H7 (cell line): ENCODE measurements around a stretch of chr7.

DNA sequence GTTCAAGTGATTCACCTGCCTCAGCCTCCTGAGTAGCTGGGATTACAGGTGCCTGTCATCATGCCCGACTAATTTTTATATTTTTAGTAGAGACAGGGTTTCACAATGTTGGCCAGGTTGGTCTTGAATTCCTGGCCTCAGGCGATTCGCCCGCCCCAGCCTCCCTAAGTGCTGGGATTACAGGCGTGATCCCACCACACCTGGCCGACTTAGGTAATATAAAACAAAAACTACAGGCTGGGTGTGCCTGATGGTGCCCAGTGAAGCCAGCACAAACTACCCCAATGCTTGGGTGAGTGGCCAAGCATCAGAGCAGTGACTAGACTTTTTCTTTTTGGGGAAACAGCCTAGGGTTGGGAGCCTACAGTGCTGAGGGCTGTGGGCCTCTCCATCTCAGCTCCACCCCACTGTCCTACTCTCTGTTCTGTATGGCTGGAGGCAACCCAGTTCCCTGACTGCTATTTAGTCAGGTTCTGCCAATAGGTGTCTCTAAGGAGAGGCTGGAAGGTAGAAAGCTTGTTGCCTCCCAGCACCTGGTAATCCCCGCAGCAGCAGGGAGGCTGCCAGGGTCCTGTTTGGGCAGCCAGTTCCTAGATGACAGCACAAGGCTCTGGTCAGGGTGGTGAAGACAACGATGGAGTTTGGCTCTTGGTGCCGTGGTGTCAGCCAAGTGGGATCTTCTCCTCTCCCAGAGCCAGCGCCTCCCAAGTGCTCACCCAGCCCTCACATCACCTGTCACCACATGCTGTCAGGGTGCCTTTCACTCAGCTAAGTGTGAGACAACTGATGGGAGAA is 10.4 kb upstream of the NACAD start:
- RAMPAGE, long total RNA = no peak

DNA sequence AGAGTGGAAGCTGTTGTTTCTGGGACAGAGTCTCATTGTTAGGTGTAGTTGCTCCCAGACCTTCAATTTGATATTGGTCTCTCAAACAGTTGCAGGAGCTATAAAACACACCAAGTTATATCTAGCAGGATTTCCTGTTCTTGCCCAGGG is 53.3 kb downstream of the RAMP3 start:
- RAMPAGE, long total RNA = no peak

DNA sequence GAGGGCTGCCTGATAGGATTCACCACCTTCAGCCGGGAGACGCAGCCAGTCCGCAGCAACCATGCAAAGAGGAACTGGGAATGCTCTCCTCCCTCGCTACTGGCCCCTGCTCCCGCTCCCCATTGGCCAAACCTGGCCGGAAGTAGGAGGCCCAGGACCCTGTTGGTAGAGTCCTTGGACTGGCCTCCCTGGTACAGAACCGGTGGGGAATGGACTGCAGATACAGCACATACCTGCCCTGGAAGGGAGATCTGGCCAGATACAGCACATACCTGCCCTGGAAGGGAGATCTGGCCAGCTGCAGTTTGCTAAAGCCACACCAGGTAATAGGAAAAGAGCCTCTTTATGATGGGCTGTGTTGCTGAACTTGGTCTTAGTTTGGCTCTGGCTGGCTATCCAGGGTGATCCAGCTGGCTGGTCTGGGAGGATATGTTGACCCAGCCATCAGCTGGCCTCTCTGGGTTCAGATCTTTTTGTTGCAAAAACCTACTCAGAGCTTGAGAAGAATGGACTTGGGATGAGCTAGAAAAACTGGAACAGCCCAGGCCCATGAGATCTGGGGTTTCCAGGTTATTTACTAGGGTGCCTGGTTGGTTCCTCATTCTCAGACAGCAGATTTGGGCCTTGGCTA is 116.4 kb downstream of the ADCY1 start:
- RAMPAGE, long total RNA = no peak

- RAMPAGE, long total RNA = no peak
These were observed 128.4 kb downstream of the CCDC201 start for GRCh38 chr7:45744348-45744988.

DNA sequence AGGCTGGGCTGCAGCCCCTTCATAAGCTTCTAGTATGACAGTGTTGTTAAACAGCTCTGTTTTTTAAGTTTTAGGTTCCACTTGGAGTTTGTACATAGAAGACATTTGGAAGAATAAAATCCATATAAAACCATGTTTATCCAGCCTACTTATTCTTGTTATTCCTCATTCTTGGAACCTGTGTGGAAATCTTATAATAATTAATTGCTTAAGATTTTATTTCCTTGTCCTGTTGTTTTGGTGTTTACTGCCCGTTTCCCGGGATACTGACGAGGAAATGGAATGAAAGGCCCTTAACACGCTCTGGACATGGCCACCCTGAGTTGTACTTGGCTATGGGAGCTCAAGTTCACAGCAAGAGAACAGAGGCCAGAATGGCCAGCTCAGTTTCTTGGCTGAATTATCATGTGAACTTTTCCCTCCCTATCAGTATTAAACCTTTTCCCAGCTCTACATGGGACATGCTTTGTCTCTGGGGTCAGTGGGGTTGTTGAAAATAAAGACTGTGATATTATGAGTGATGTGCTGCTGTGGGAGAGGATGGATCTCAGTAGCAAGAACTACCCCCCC is 86.9 kb upstream of the IGFBP3 start:
- RAMPAGE, long total RNA = no peak

GRCh38 chr7:46206270-46207138 is 285.4 kb upstream of the IGFBP3 start:
- RAMPAGE, long total RNA = no peak

DNA sequence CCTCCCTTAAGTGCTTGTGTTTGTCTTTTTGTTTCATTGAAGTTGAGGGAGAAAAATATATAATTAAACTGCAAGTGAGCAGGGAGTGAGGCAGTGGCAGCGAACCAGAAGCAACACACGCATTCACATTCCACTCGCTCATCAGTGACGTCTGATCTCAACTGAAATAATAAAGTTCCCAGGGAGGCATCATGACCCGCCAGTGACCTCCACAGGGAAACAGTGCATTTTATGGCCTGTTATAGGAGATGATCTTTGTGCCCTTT is 613.5 kb upstream of the IGFBP3 start:
- RAMPAGE, long total RNA = no peak

DNA sequence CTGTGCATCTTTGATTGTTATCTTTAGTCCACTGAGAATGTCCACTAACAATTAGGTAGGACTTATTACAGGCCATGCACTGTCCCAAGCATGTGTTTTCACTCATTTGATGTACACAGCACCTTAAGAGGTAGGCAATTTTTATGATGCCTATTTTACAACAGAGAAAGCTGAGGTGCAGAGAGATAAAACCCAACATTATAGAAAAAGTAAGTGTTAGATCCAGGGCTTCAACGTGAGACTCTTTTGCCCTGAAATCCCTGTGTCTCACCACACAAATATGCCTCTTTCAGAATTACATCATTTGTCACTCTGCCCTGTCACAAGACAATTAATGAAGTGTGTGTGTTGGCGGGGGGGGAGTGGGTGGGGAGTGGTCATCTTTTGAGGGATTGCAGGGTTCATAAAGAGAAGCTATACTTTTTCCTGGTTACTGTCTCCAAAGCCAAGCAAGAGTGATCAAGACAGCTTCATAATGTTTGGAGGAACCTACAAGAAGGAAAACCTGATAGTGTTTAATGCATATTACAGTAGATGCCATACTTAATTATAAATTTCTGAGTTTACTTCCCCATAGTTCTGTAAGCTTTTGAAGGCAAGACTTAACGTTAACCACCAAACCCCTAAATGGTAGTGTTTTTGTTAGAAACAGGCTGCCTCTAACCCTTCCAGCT is 637.7 kb upstream of the IGFBP3 start:
- RAMPAGE, long total RNA = no peak

- RAMPAGE, long total RNA = no peak
These were observed 648.1 kb upstream of the IGFBP3 start for GRCh38 chr7:46568955-46569743.

DNA sequence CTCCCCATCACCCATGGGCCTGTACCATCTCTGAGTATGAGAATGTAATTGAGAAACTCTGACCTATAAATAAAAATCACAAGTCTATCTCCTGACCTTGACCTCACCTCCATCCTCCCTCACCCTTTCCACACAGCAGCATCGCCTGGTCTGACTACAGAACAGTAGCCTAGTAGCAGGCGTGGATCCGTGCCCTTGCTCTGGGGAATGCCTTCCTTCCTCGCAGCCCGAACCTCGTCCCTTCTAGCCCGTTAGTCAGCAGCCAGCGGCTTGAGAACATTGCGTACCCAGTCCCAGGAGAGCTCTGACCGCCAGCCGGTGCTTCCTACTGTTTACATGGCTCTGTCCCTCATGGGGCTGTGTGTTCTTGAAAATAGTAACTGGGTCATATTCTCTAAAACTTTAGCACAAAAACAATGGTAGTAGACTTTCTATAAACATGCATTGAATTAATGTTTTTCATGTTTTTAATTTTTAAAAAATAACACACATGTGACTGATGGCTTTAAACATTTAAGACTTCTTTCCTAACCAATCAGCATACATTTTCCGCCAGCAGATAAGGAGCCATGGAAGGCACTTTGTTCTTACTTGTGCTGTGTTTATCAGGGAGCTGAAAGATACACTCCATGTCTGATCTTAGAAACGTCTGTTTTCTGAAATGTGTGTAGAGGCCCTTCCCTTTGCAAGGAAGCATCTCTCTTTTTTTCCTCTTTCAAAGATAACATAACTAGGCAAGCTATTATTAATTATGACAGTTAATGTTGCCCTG is 682.8 kb upstream of the IGFBP3 start:
- RAMPAGE, long total RNA = no peak

- RAMPAGE, long total RNA = no peak
These were observed 759.1 kb upstream of the IGFBP3 start for GRCh38 chr7:46680187-46680538.

DNA sequence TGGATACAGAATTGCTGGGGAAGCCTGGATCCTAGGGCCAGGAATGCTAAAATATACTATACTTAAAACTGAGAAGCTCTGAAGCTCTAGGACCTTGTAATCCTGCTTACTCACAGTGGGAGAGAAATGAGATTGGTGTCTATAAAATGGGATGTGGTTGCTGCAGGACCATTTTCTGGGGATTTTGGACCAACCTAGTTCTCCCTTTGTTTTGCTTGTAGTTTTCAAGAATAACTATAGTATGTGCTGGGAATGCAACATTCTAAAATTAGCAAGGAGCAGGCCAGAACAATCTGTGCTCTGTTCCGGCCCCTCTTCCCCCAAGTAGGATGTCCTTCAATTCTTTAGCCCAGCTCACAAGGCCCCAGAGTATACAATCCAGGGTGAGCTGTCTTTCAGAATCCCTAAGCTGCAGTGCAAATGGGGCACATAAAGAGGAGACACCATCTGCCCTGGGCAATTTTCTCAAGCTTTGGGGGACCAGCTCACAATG is 809.2 kb downstream of the TNS3 start:
- RAMPAGE, long total RNA = no peak

DNA sequence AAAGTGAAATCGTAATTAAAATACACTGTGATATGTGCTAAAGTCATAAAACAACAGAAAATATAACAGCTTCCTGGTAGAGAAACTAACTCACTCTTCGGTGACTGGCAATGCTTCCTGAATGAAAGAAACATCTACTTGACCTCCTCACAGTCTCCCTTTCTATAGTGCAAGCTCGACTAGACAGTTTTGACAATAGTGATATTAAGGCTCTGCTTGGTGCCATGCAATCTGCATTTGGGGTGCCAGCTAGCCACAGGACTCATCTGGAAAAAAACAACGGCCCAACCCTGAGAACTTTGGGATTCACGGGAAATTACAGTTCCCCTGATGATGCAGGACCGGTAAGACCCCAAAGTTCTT is 612.4 kb downstream of the TNS3 start:
- RAMPAGE, long total RNA = no peak

DNA sequence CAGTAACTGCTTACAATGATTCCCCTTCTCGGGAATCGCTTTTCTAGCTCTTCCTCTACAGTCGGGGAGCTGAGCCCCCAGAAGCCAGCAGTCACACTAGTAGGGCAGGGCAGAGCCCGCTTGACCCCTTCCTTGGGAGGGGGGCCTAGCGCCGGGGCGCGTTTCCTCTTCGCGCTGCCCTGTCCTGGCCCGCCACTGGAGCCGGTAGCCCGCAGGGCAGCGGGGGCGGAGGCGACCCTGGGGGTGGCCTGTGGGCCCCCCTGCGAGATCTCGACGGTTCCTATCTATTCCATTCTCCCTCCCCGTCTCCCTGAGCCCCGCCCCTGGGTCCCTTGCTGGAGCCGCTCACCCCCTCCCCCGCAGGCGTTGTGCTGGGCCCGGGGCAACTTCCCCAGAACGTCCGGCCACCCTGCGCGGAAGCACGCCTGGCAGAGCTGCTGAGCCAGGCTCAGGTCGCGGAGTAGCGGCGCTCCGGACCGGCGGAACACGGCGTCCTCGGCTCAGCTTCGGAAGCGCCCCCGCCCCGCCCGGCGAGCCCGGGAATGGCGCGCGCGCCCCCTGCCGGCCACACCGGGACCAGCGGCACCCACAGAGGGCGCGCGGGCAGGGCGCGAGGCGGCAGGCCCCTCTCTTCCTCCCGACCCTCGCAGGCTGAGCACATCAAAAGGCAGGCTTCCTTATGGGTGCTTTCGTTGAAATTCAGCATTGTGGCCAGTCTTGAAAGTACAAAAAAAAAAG is 327.7 kb downstream of the TNS3 start:
- RAMPAGE, long total RNA = no peak

GRCh38 chr7:47276700-47277257 is 305.1 kb downstream of the TNS3 start:
- RAMPAGE, long total RNA = no peak

GRCh38 chr7:47464976-47465513 is 116.9 kb downstream of the TNS3 start:
- RAMPAGE, long total RNA = no peak

GRCh38 chr7:47472872-47473240 is 109.1 kb downstream of the TNS3 start:
- RAMPAGE, long total RNA = no peak

DNA sequence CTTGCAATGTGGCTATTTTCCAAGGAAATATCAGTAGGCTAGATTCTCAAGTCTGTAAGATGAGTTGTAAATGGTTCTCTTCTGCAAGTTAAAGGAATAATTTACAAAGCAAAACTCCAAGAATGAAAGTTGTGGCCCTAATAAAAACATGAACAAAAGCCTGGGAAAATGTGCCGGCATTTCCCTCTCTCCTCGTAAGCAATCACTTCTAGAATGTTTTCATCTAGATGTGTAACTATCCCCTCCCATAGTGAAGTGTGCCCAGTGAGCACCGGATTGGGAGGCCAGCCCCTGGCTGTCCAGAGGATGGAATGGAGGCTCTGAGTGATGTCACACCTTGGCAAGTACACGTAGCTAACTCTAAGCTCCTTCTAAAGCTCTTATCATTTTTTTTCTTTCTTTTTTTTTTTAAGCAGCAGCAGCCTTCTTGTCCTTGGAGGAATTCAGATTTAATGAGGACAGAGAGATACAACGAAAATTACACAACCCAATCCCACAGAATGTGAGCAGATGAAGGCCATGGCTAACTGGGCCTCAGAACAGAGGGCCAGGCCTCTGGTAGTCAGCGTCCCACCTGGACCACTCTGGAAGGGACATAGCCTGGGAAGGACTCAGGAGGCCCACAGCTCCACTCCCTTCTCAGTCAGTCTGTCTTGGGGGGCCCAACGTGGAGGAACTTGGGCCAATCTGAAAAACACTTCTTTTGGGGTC is 11.3 kb downstream of the TNS3 start:
- RAMPAGE, long total RNA = no peak

DNA sequence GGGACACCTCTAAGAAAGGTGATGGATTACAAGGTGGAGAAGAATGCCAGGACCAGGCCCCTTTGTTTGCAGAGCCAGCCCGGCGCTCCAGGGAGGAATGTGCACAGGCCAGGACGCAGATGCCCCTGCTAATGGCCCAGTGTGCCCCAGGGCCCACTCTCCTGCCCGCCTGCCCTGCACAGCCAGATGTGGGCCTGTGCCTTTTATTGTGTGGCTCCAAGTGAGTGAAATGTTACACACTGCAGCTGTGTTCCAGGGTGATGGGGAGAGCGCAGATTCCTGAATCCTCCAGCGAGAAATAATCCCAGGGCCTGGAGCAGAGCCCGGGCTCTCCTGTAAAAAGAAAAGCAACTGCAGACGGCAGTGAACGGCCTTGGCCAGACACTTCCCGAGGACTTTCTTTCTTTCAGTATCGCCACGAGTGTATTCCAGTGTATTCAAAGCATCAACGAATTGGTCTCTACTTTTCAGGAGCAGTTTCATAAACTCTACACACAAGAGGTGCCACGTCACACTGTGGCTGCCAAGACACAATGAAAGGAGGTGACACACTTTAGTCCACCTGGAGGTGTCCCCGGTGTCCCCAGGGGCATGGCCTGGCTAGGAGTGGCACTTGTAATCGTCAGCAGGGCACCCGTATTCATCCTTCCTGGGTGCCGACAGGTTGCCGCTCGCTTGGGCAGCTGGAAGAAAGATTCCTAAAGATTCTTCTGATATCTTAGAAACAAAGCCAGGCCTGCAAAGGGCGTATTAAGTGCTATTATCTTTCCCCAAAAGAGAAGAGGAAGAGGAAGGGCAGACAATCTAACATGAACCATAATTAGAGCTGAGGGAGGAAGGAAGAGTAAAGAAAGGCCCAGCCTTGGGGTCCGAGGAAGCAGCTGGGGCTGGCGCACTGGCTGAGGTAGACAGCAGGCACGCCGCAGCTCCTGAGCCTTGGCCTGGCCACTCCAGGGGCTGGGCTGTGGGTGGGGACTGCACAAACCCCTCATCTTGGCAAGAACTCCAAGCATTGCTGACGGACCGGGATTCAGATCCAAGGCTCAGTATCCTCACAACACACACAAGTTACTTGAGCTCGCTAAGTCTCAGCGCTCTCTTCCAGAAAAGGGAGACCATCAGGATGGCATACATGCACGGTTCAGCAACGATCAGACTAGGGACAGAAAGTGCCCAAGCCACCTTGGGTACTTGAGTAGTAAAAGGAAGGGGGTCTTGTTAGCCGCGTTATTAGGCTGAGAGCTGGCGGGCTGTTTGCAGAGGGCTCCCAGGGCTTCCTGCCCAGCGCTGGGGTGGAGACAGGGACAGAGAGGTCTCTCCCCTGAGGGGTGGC is 4.9 kb downstream of the TNS3 start:
- RAMPAGE, long total RNA = no peak

- RAMPAGE, long total RNA = no peak
These were observed 882 bp upstream of the TNS3 start for GRCh38 chr7:47582832-47583154.